Bronchial epithelial cell (primary cell): Measurements from ENCODE around the genes NAGA and NFAM1.

- RRBS, 2 experiments = no CpG with 5 or more reads among the region's 6 CpGs
Observed at GRCh38 chr22:41519914-41520392, 24.3 kb downstream of the POLR3H start.

- RRBS, 2 experiments = no CpG with 5 or more reads among the region's 24 CpGs
Observed at GRCh38 chr22:41523460-41524288, 20.6 kb downstream of the POLR3H start.

- RRBS, 2 experiments = 81 to 90% methylated on average over 2 of the region's 18 CpGs
Observed at GRCh38 chr22:41531710-41532528, 12.4 kb downstream of the POLR3H start.

DNA sequence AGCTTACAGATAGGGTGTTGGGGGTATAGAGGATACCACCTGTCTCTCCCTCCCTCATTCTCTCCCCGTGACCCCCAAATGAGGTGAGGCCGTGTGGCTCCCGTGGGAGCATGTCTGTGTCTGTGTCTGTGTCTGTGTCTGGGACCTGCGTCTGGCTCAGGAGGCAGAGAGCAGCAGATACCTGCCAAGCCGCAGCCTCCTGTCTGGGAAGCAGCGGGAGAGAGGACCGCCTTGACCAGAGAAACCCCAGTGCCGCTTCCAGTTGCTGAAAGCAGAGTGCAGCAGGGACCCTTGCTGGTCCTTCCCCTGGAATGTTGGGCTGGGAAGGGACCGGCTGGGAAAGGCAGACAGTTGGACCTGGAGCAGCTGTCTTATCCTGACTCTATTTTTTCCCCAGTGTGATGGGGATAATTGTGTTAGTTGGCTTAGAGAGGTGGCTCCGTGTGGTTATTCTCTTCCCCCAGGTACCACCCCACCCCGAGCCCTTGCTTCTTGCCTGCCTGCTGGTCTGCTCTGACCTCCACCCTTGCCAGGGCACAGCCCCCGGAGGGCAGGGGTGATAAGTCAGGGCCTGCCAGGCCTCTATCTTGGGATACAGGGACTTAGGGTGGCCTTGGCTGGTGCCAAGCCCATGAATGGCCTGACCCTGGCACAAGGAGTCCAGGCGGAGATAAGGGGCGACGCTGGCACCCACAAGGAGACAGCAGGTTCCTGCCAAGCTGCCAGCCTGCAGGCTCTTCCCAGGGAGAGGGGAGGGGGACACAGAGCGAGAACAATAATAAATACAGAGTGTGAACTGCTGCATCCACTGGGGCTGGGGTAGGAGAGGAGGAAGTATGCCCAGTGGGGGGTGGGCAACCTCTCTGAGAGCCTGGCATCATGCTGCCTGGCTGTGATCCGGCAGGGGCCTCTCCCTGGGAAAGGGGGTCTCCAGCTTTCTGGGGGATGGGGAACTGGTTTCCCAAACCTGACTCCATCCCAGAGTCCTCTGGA, 777 bp downstream of the CSDC2 start:
- RRBS, 2 experiments = no CpG with 5 or more reads among the region's 17 CpGs

GRCh38 chr22:41664536-41665582, 23.8 kb downstream of the SNU13 start:
- RRBS, 2 experiments = no CpG with 5 or more reads among the region's 7 CpGs

GRCh38 chr22:41864733-41865809, 32.2 kb downstream of the SREBF2 start:
- RRBS, 2 experiments = no CpG with 5 or more reads among the region's 10 CpGs

DNA sequence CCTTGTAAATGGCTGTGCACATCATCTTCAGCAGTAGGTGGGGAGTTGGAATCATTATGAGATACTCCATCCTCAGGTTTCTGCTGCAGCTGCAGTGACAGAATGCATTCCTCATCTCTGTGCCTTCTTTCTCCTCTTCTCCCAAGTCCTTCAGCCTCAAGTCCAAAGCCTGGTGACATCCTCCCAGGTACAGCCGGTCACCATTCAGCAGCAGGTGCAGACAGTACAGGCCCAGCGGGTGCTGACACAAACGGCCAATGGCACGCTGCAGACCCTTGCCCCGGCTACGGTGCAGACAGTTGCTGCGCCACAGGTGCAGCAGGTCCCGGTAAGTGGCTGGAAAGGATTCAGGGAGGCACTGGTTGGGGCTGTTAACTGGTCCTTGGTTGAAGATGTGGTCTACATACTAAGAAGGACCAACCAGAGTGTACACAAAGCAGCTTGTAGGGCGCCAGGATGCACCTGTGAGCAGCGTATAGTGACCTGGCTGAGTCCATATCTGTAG, 35.6 kb downstream of the SREBF2 start:
- RRBS, 2 experiments = 93 to 96% methylated on average over 7 of the region's 10 CpGs

DNA sequence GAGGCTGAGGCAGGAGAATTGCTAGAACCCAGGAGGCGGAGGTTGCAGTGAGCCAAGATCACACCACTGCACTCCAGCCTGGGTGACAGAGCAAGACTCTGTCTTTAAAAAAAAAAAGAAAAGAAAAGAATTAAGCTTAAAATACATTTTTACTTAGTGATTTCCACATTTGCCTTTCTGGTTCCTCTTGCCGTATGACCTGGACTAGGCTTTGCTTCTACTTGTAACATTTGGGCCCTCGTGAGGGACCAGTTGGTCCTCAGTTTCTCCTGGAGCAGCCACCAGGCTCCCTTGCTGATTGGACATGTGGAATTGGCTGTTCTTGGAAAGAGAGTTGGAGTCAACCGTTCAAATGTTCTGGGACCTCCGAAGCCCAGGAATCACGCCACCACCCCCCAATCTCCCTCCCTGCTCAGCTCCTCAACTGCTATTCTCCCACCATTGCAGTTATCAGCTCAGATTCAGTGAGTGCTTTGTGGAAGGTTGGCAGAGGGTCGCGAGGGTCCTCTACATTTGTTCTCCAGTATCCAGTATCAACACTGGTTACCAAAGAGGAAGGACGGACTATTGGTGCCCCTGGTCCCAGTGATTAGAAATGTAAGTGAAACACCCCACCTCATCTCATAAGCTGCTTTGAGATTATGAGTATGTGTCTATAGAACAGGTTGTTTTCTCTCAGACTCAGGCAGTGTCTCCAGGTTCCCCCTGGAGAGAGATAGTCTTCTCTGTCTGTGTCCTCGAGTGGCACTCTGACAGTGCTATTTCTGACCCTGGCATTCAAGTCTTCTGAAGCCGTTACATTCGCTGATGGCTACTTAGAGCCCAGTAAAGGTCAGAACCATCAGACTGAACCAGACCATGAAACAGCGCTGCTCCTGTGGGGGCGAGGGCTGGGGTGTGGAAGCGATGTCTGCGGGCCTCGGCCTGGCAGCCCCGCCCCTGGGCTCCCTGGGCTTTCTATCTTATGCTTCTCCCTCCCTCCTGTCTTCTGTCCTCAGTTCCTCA, 23.8 kb downstream of the SHISA8 start:
- RRBS, 2 experiments = no CpG with 5 or more reads among the region's 18 CpGs

GRCh38 chr22:41910100-41910445, 4.8 kb downstream of the SHISA8 start:
- RRBS, 2 experiments = 0 to 2% methylated on average over 11 of the region's 46 CpGs

DNA sequence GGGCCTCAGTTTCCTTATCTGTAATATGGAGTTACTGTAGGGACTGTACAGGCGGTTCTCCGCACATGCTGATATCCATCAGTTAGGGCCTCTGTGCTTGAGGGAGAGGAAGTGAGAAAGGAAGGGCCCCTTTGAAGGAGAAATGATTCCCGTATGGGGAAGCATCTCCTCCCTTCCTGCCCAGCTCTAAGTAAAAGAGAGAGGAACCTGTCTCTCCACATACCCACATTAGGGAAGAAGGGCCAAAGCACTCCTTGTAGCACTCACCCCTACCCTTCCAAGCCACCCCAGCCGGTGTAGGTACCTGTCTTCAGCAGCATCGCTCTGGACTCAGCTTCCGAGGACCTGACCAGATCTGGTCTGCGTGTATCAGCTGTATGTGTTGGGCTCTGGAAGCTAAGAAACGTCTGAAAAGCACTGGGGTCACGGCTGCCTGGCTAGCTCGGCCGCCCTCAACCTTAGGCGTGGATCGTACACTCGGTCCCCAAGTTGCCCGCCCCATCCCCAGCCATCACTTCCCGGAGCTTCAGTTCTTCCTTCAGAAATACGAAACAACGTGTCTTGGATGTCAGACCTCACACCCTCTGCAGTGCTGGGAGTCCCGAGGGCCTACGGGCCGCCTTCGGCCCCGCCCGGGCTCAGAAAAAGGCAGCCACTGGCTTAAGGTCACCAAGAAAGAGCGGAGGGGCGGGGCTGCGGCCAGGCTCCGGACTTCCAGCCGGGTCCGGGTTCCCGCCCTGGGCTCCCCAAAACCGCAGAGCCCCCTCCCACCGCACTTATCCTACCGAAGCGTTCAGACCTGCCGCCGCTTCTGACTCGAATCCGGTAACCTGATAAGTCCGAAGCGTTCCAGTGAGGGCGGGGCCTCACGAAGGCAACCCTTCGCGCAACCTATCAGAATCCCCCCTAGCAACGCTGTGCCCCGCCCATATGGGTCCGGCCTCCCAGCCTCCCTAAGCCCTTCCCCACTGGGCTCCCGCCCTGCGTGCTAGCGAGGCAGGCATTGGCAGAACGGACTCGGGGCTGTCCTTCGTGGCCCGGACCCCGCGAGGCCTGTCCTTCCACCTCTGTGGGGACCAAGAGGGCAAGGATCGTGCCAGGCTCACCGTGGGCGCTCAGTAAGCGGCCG, at the start of gene NAGA:
NAGA (minus strand) TSS at position 835 of the 1,129 bp plus-strand sequence.
- RRBS, 2 experiments = 2 to 4% methylated on average over 18 to 29 of the region's 62 CpGs

DNA sequence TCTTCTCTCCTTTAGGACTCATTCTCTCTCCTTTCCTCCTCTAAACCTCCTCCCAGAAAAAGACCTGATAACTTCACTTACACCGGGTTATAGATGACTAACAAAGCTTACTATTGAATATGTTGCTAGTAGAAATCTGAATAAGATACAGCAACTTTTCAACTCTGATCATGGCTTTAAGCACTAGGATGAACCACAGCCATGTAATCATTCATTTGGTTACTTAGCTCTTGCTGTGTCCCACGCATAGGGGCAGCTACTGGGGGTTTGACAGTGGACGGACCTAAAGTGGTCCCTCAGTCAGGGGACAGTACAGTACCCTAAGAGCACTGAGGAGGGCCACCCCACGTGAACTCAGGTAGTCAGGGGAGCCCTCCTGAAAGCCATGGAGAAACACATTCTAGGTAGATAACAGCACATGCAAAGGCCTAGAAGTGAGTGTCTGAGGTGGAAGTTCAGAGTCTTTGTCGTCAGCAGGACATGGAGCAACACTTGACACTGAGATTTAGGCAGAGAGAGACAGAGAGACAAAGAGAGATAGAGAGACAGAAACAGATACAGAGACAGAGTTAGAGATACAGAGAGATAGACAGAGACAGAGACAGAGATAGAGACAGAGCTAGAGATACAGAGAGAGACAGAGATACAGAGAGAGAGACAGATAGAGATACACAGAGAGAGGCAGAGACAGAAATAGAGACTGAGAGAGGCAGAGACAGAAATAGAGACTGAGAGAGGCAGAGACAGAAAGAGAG, 11.8 kb downstream of the CYP2D6 start:
- RRBS, 2 experiments = no CpG with 5 or more reads among the region's 5 CpGs

DNA sequence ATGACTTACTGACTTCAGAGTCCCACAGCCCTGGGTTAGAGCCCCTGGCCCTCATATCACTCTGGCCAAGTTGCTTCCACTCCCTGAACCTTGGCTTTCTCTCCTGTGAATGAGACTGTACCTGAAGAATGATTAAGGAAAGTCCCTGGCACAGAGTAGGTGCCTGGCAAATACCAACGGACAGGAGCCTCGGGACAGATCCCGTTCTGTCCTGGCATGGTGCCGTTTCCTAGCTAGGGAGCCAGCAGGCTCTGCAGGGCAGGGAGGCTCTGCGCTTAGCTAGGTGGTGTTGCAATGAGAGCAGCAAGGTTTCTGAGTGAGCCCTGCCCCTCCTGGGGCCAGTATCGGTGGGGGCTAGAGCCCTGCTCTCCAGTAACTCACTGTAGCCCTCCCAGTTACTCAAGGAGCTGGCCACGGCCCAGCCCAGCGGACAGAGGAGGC, 74.6 kb downstream of the NFAM1 start:
- RRBS, 2 experiments = no CpG with 5 or more reads among the region's 8 CpGs

DNA sequence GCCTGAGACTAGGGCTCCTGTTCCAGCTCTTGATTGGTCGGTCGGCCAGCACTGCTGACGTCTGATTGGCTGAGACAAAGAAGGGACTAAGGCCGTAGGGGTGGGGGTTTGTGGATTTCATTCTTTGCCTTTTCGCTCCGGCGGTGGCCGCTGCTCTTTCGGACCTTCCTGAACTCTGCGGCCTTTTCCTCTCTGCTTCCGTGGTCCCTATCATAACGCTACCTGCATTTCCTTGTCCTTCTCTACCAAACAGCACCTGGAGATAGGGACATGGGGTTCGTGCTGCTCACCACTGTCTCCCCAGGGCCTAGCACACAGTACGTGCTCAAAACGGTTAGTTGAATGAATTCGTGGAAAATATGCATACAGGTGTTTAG, 62.8 kb downstream of the NFAM1 start:
- RRBS, 2 experiments = no CpG with 5 or more reads among the region's 16 CpGs

GRCh38 chr22:42431369-42432727, at the start of gene NFAM1:
TSS of gene NFAM1 (minus strand) at chr22:42432403.
- RRBS, 2 experiments = 83 to 85% methylated on average over 6 of the region's 44 CpGs

GRCh38 chr22:42434826-42435356, 2.7 kb upstream of the NFAM1 start:
- RRBS, 2 experiments = no CpG with 5 or more reads among the region's 9 CpGs

DNA sequence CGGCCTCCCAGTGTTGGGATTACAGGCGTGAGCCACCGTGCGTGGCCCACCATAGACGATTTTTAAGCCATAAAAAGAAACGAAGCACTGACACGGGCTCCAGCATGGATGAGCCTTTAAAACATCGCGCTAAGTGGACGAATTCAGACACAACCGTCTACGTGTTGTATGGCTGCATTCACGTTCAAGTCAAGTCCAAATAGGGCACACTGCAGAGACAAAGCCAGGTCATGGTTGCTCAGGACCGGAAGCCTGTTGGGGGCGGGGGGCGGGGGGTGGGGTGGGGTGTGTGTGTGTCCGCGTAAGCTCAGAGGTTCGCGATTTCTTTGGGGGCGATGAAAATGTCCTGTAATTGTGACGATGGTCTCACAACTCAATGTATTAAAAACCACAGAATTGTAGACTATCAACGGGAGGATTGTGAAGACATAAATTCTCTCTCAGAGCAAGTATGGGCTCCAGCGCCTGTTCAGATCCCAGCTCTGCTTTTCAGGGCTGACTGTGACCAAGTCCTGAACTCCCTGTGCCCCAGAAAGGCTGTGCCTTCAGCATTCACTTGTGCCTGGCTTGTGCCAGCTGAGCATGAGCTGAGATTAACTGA, 18.0 kb downstream of the SERHL2 start:
- RRBS, 2 experiments = no CpG with 5 or more reads among the region's 24 CpGs

- RRBS, 2 experiments = no CpG with 5 or more reads among the region's 8 CpGs
Observed at GRCh38 chr22:42821939-42822686, 35.0 kb downstream of the ARFGAP3 start.

GRCh38 chr22:42880521-42881702, 23.8 kb upstream of the ARFGAP3 start:
- RRBS, 2 experiments = no CpG with 5 or more reads among the region's 29 CpGs

DNA sequence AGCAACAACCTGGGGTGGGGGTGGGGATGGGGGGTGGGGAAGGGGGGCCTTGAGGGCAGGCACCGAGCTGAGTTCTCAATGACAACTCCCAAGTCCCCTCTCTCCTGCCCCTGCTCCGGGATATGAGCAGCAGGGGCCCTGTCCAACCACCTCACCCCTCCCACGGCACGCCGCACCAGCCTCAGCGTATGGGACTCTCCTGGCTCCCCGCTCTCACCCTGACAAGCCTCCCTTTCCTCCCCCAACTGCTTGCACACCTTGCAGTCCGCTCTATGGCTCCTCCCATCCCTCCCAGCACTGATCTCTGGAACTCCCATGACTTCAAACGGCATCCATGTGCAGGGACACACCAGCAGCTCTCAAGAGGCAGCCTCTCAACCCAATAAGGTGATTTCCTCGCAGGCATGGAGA, 59.3 kb upstream of the ARFGAP3 start:
- RRBS, 2 experiments = no CpG with 5 or more reads among the region's 10 CpGs

DNA sequence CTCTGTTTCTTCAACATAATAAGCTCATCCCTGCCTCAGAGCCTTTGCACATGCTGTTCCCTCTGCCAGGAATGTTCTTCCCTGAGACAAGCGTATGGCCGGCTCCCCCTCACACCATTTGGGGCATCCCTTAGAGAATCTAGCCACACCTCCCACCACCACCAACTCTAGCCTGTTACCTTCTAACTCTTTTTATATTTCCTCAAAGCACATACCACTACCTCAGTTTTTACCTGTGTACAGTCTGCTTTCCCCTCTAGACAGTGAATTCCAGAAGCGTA, 75.0 kb upstream of the ARFGAP3 start:
- RRBS, 2 experiments = no CpG with 5 or more reads among the region's 3 CpGs